Measurements from ENCODE around the genes PHF2 and FBP2.

DNA sequence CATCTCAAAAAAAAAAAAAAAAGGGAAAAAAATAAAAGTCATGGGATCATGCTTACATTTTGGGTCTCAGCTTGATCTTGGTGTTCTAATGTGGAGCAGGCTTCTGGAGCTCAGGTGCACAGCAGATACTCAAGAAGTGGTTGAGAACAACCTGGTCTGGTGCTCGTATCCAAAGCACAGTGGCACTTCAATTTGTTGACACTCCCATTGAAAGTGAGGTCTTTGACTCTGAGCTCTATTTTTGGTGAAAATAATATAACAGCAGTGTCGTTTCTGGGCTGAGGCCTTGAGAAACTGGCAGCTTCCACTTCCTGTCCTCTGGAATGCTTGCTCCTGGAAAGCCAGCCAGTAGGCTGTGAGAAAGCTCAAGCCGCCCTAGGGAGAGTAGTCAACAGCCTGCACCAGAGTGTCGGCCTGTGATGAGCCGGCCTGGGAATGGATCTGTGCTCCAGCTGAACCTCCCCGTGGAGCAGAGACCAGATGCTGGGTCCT, 6.9 kb upstream of the SUSD3 start:
- PRO-cap, 2 experiments = no peak in any of the 2 experiments

DNA sequence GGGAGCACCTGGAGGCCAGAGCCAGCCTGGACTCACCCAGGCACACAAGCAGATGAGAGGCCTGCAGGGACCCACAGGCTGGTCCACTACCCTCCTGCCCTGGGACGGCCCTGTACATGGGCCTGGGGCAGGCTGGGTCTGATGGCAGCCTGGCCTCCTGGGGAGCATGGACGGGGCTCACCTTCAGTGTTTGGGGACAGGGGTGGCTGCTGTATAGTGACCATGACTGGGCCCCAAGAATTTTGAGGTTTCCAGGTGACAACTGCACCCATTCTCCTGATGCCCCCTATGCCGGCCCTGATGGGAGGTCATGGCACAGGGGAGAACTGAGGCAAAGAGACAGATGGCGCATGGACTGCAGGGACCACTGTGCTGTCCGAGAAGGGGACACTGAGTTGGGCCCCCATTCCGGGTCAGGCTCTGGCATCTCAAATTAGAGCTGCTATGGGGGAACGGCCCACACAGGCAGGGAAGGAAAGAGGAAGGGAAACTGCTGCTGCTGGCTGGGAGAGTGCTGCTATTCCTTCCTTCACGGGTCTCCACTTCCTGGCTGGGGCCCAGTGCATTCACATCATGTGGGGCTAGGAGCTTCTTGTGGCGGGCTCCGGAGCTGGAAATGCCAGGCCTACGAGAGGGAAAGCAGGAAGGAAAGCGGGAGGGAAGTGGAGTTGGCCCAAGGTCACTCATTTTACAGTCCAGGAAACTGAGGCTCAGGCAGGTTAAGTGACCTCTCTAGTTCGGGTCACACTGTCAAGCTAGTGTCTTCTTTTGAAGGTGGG, 1.4 kb upstream of the CARD19 start:
- PRO-cap, 2 experiments = no peak in any of the 2 experiments

- PRO-cap, 2 experiments = no peak in any of the 2 experiments
These were observed 1.4 kb downstream of the WNK2 start for GRCh38 chr9:93185027-93186148.

- PRO-cap, 2 experiments = no peak in any of the 2 experiments
These were observed 22.7 kb downstream of the WNK2 start for GRCh38 chr9:93206563-93207145.

DNA sequence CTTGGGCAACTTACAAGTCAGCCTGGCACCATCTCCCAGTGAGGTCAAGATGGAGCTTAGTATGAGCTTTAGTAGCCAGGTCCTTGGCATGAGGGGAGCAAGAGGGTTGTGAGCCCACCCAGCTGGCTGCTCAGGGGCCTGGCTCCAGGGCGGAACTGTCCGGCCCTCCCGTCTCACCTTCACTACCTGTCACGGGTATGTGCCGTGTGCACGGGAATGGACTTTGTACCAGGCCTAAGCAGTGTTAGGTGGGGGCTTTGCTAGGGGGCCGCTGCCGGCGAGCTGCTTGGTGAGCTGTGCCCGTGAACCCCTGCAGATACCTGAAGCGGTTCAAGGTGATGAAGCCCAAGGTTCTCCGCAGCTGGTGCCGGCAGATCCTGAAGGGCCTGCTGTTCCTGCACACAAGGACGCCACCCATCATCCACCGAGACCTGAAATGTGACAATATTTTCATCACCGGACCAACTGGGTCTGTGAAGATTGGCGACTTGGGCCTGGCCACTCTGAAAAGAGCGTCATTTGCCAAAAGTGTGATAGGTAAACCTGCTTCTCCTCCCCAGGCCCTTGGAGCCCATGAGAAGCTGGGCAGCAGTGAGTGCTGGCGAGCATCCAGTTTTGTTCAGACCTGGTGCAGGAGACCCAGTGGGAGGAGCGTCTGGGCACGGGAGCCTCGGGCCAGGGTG, 46.8 kb downstream of the WNK2 start:
- PRO-cap, 2 experiments = no peak in any of the 2 experiments

DNA sequence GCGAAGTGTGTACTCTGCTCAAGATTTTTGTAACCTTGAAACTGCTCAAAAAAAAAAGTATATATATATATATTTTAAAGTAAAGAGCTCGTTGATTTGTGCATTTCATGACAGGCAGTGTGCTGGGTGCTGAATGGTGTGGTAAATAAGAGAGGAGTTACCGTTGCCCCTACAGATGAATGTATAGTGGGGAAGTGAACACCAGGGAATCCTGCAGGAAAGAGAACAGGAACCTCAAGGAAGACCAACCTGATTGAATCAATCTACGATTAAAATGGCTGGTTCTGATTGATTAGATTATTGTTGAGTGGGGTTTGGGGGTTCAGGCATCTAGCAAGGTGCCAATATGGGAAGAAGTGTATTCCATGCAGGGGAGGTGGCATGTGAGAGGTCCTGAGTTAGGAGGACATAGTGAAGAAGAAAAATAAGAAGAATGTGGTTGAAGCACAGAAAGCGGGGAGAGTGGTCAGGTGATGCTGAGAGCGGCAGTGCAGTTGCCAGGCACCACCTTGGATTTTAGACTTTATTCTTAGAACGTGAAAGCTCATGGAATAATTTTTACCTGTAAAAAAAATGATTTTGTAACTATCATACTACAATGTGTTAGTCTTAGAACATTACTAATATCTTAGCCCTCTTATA, 50.5 kb upstream of the FAM120AOS start:
- PRO-cap, 2 experiments = no peak in any of the 2 experiments

- PRO-cap, 2 experiments = no peak in any of the 2 experiments
These were observed 58.0 kb upstream of the PHF2 start for GRCh38 chr9:93518258-93518944.

- PRO-cap, 2 experiments = no peak in any of the 2 experiments
These were observed 49.4 kb upstream of the PHF2 start for GRCh38 chr9:93527040-93527307.

DNA sequence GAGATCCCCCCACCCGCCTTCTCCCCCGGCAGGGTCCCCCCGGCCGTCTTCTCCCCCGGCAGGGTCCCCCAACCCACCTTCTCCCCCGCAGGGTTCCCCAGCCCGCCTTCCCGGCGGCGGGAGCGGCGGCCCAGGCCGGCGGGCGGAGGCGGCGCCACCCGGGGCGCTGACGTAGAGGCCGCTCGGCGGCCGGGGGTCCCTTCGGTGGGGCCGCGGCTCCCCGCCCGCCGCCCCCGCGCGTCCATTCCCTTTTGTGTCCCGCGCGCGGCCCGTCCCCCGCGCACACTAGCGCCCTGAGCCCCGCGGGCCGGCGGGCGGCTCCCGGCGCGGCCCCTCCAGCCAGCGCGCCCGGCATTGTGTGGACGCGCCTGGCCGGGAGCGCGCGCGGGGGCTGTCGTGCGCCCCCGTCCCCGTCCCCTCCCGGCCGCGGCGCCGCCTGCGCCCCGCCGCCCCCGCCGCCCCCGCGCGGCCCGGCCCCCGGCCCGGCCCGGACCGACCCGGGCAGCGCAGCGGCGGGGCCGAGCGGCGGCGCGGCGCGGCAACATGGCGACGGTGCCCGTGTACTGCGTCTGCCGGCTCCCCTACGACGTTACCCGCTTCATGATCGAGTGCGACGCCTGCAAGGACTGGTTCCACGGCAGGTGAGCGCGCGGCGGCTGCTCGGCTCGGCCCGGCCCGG, at the start of gene PHF2:
PHF2 (plus strand) TSS at position 354 of the 679 bp plus-strand sequence.
- PRO-cap, 2 experiments = peak in 2 of 2 experiments; most common plus-strand start position 629 of the sequence (in 2); most common minus-strand start position 360 of the sequence (in 2)

DNA sequence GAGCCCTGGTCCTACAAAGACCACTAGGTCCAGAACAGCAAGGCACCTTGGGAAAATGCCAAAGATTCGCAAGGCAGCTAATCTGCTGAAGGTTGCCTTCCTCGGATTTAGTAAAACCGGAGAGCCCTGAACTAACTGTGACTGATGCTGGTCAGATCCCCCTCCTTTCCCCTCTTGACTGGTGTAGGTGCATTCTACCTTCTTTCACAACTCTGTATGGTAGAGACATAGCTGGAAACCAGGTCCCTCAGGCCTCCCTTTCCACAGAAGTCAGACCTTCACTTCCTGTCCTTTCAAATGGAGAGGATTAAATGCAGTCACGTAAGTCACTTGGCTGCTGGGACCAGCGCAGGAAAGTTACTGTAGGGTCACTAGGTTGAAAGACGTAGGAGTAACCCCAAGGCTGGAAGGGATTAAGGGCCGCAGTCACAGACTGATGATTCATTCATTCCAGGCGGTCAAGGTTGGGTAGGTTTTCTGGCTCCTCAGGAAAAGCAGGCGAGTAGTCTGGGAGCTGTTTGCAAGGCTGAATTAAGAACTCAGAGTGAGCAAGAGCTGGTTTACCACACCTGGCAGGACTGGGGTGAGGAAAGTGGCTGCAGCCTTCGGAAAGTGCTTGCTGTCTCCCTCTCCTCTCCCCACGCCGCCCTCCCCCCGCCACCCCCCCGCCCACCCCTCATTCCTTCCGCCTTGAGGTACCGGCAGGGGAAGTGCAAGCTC, 5.2 kb downstream of the BARX1 start:
- PRO-cap, 2 experiments = no peak in any of the 2 experiments

DNA sequence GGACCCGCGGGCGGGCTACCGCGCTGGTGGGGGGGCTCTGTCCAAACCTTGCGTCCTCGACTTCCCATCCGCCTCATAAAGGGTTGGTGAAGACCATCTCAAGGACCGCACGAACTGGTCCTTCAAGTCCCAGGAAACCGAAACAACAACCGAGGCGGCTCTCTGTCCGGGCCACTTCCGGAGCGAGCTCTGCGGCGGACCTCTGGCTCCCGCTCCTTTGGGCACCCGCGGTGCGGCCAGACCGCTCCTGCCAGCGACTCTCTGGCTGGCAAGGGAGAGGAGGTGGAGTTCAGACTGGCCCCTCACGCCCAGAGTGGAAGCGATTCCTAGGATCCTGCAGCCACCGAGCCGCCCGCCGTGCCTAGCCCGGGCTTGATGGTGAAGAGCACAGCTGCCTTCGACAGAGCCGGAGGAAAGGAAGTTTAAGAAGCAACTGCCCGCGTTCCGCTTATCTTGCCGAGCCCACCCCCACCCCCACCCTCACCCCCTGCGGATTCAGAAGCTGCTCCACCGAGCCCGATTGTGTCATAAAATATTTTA, 4.0 kb downstream of the BARX1 start:
- PRO-cap, 2 experiments = no peak in any of the 2 experiments

- PRO-cap, 2 experiments = no peak in any of the 2 experiments
These were observed 65.4 kb downstream of the PTPDC1 start for GRCh38 chr9:94149595-94150148.

DNA sequence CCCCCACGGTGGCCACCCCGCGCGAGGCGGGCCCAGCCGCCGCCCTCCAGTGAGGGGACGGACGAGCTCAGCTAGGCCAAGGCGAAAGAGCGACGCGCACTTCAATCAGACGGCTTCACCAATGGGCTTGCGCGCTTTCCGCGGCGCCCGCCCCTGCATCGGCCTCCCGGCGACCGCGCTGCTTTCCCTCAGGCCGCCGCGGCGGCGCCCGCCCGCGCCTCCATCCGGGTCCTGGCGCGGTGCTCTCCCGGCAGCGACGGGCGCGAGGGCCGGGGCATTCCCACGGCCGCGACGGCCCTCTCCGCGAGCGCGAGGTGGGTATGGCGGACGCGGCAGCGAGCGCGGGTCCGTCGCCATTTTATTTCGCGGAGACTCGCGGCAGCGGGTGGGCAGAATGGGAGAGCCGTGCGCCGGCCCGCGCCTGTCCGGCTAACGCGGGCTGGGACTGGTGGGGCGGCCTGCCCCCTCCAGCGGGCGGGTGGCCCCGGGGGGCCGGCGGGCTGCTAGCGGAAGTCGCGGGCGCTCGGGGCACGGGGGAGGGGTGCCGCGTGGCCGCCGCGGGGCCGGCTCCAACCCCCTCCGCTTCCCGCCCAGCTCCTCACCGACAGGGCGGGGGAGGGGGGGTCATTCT, 81.9 kb downstream of the PTPDC1 start:
- PRO-cap, 2 experiments = peak in 2 of 2 experiments; most common plus-strand start position 49 of the sequence (in 1); most common minus-strand start position 360 of the sequence (in 2)

DNA sequence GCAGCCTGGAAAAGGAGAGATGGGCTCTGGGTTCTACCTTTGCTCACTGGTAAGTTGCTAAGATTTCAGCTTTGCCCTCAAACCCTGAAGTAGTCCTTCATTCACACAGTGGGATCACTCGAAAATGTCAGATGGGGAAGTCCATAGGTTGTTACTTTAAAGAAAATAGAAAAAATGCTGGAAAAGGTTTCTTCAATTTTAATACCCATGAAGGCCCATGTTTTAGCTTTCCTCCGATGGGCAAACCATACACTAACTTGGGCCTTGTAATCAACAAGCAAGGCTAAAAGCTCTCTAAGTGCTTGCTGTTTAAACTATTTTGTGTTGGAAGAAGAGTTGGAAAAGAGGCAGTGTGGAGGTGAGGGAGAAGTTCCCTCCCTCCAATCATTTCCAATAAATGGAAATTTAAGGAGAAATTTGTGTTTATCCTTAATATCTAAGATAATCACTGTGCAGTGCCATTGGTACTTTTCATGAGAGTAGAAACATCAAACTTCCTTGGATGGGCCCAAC, 82.1 kb upstream of the ZNF169 start:
- PRO-cap, 2 experiments = no peak in any of the 2 experiments

- PRO-cap, 2 experiments = no peak in any of the 2 experiments
These were observed 19.7 kb downstream of the ZNF169 start for GRCh38 chr9:94278726-94279222.

- PRO-cap, 2 experiments = no peak in any of the 2 experiments
These were observed at the start of gene FBP2 for GRCh38 chr9:94593524-94594251. TSS of gene FBP2 (minus strand) at chr9:94593824.

DNA sequence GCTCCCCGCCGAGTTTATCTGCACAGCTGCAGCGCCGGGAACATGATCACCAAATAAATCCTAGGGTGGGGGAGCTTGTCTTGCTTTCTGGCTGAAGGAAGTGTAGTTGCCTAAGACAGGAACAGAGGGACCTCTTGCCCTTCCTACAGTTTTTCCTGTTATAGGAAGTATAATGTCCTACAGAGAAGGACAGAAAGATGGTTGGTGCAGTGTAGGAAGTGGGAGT, 7.6 kb downstream of the AOPEP start:
- PRO-cap, 2 experiments = no peak in any of the 2 experiments

DNA sequence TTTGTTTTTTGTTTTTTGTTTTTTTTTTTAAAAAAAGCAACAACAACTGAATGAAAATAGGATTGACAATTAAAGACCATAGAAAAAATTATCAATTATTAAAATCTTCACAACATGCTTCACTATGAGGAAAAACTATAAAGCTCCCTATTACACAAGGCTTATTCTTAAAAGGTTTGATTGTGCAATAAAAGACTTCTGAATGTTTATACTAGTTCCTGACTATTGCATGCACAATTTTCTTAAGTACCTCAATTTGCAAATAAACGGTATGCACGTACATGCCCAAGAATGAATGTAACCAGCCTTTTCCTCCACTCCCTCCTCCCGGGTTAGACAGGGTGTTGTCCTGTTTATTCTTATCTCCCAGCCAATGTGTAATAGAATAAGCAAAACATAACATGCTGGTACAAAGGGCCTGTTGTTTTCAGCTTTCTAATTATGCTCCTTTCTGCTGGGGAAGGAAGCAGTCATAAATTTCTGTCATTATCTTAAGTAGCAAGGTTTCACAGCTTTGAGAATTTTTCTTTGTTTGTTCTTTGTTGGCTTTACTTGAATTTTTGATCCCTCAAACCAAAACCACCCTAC, 79.1 kb downstream of the AOPEP start:
- PRO-cap, 2 experiments = no peak in any of the 2 experiments

- PRO-cap, 2 experiments = no peak in any of the 2 experiments
These were observed 135.4 kb downstream of the AOPEP start for GRCh38 chr9:94861663-94862453.

GRCh38 chr9:94882789-94883323, 156.4 kb downstream of the AOPEP start:
- PRO-cap, 2 experiments = no peak in any of the 2 experiments